Mesangial cell (primary cell): ENCODE measurements around a stretch of chr6.

- RAMPAGE, long total RNA, result no peak
Measured at GRCh38 chr6:3454651-3454957, 2.2 kb downstream of the SLC22A23 start.

DNA sequence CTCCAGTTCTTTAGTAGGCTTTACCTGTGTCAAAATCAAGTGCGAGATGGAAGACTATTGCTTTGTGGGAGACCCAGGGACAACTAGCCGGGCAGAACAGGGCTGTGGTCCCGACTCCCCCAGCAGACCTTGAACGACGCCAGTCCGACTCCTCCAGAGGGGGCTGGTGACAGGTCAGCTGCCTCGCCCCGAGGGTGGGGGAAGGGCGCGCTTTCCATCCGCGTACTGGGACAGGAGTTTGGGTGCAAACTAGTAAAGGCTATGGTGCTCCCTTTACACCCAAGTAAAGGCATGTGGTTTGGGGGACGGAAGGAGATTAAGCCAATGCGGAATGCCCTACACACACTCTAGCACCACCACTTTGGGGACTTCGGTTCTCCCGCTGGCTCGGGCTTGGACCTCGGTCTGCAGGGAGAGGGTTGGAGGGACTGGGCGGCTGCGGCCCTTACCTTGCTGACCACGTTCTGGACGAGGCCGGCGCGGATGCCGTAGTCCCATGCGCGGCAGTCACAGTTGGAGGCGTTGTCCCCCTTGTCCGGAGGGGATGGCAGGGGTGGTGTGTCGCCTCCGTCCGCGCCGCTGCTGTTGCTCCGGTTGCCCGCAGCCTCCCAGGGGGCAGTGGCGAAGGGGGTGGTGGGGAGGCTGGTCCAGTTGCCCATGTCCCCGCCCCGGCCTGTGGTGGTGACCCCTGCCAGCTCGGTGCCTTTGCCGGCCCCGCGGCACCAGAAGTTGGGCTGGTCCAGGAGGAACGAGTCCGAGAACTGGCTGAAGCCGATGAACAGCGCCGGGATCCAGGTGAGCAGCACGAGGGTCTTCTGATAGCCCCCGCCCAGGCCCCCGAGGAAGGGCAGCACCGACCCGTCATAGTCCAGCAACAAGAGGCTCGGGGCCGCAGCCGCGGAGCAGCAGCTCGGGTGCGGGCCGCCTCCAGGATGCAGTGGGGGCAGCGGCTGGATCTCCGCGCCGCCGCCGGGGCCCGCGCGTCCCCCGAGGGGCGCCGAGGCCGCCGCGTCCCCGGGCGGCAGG lies 1.1 kb downstream of the SLC22A23 start:
- RAMPAGE, long total RNA, result no peak

- RAMPAGE, long total RNA, result no peak
Measured at GRCh38 chr6:3526663-3527351, 70.0 kb upstream of the SLC22A23 start.

DNA sequence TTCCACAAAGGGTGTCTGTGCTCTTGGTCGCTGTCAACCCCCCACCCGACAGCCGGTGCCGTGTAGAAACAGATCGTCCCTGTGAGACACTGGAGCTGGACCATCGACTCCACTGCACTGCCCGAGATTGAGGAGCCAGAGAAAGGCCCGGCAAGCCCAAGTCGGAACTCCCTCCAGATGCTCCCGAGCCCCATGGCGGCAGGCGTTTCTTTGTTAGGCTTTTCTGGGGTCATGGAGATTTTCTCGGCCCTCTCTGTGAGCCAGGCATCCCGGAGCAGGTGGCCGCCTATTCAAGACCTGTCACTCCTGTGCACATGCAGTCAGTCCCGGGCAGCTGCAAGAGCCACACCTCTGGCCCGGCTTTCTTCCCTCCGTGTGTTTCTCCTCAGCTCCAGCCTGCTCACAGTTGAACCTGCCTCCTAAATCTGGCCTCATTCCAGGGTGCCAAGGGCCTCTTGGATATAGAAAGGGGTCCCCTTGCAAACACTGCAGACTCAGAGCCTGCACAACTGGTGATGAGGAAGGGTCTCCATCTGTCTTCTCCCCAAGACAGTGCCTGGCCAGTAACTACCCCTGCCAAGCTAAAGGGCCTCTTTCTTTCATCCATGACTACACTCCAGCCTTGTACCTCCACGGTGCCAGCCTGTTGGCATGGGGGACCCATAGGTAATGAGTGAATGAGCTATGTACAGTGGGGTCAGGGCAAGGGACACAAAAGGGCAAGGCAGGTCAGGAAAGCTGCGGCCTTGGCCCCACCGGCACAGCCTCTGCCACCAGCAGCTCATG lies 25.7 kb downstream of the PXDC1 start:
- RAMPAGE, long total RNA, result no peak

DNA sequence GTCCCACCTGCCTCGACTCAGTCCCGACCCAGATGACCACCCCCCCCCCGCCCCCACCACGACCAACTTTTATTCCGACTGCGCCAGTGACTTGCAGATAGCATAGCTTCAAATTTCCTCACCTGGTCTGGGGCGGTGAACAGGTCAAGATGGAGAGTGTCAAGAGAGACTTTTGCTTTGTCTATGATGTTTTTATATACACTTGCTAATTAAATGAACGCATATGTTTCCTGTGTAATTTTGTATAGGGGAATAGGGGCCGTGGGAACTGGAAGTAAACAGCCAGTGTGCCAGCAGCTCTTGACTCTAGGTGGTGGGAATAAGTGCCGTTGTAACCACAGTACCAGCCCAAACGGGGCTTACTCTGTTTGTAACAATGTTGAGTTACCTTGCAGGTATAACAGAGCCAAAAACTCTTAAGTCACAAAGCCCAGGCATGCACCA lies 1.3 kb upstream of the PXDC1 start:
- RAMPAGE, long total RNA, result no peak

GRCh38 chr6:3790455-3790694 lies 38.9 kb upstream of the PXDC1 start:
- RAMPAGE, long total RNA, result no peak

DNA sequence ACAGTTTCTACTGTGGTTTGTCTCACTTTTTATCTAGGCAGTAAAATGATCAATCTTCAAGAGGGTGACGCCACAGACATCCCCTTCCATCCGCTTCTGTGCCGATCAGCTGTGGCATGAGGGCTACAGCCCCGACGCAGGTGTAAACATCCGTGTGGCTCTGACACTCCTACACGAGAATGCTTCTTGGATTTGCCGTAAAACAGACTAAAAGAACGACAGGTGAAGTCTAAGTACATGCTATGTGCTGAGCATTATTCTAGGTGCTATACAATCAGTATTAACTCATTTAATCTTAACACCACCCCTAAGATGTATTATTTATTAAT lies 43.8 kb downstream of the FAM50B start:
- RAMPAGE, long total RNA, result no peak

- RAMPAGE, long total RNA, result no peak
Measured at GRCh38 chr6:3905436-3906465, 56.6 kb downstream of the FAM50B start.

GRCh38 chr6:3928089-3928452 lies 78.9 kb downstream of the FAM50B start:
- RAMPAGE, long total RNA, result no peak

DNA sequence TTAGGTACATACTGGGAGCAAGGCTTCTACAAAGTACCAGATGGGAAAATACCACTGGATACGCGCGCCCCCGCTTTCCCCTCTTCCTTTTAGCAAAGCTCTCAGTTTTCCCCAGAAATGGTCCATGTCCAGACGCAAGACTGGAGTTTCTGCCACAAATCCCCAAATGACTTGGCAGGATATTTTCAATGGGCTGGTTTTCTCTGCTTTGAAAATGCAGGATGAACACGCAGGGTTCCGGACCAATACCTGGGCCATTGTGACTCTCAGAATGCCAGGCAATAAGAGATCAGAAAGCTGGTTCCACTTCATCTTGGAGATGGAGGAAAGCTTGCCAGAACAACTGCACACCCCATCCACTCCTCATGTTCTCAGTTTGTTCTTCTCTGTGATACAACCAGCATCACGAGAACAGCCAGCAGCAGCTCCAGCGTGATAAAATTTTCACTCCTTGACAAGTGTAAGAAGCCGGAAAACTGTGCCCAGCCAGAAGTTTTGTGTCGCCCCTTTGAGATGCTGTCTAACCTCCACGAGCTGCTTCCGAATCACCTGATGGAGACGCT lies 8.3 kb upstream of the FAM217A start:
- RAMPAGE, long total RNA, result no peak

DNA sequence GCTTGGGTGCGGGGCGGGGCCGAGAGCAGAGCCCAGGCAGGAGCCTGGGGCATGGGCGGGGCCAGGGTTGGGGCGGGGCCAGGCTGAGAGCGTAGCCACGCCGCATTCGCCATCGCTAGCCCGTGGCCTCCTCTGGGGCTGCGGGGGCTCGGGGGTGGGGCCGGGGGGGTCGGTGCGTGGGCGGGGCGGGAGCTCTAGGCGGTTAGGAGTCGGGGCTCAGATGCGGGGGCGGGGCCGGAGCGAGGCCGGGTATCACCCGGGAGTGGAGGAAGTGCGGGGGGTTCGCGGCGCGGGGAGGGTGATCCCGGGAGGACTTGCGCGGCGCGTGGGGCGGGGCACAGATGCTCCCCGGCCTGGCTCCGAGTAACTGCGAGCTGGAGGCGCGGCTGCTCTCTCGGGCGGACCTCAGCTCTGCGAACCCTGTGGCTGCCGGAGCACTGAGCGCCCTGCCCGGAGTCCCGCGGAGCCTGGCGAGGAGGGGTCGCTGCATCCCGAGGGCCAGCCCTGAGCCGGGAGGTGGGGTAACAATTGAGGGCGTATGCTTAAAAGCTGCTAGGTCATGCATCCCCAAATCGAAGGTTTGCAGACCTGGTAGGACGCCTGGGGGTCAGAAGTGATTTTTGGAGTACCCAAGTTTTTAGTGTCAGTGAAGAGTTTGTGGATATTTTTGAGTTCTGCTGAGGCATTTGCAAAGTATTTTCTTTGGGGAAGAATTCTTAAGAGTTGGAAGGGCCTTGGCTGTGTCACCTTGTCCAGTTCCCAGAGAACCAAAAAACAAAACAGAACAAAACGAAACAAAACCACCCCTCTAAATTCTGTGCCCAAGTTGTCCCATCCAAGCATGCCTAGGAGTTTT lies 586 bp upstream of the ECI2 start:
- RAMPAGE, long total RNA, result no peak

DNA sequence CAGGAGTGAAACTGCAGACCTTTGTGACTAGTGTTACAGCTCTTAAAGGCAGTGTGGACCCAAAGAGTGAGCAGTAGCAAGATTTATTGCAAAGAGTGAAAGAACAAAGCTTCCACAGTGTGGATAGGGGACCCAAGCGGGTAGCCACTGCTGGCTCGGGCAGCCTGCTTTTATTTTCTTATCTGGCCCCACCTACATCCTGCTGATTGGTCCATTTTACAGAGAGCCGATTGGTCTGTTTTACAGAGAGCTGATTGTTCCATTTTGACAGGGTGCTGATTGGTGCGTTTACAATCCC lies 55.3 kb upstream of the ECI2 start:
- RAMPAGE, long total RNA, result no peak

GRCh38 chr6:4219556-4219901 lies 84.2 kb upstream of the ECI2 start:
- RAMPAGE, long total RNA, result no peak

- RAMPAGE, long total RNA, result no peak
Measured at GRCh38 chr6:4369585-4370164, 234.3 kb upstream of the ECI2 start.

- RAMPAGE, long total RNA, result no peak
Measured at GRCh38 chr6:4615873-4616221, 160.4 kb upstream of the CDYL start.

DNA sequence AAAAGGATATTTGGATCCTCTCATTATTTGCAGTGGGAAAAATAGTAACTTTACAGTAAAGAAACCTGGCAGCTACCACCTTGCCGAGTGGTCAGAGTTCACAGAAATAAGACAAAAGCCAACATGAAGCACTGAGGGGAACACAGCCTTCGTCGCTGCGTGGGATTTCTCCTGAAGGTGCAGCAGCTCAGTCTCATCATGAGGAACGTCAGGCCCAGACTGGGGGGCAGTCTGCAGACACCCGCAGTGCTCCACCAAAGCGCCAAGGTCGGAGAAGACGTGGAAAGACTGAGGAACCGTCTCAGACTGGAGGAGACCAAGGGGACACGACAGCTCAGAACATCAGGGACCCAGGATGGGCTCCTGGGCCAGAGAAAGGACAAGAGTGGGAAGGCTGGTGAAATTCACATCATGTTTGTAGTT lies 59.1 kb downstream of the RPP40 start:
- RAMPAGE, long total RNA, result no peak

- RAMPAGE, long total RNA, result no peak
Measured at GRCh38 chr6:5025512-5026190, 21.8 kb upstream of the RPP40 start.

- RAMPAGE, long total RNA, result no peak
Measured at GRCh38 chr6:5087137-5087924, 2.2 kb downstream of the PPP1R3G start.

DNA sequence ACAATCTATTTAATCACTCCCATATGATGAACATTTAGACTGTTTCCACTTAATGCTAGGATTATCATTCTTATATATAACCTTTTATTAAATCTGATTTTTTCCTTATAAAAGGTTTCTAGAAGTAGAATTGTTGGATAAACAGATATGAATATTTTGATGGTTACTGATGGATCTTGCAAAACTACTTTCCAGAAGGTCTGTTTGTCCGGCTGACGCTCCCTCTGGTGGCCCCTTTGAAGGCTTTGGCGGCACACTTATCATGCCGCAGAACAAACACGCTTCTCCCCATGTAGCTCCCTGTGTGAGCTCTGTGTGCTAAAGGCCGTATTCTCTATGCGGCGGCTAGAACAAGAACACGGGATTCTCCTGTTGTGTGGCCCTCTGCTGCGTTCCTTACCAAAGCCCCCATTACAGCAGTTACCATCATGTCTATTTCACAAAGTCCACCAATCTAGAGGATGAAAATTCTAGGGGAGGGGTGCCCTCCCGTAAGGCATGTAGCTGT lies 30.0 kb downstream of the PPP1R3G start:
- RAMPAGE, long total RNA, result no peak

DNA sequence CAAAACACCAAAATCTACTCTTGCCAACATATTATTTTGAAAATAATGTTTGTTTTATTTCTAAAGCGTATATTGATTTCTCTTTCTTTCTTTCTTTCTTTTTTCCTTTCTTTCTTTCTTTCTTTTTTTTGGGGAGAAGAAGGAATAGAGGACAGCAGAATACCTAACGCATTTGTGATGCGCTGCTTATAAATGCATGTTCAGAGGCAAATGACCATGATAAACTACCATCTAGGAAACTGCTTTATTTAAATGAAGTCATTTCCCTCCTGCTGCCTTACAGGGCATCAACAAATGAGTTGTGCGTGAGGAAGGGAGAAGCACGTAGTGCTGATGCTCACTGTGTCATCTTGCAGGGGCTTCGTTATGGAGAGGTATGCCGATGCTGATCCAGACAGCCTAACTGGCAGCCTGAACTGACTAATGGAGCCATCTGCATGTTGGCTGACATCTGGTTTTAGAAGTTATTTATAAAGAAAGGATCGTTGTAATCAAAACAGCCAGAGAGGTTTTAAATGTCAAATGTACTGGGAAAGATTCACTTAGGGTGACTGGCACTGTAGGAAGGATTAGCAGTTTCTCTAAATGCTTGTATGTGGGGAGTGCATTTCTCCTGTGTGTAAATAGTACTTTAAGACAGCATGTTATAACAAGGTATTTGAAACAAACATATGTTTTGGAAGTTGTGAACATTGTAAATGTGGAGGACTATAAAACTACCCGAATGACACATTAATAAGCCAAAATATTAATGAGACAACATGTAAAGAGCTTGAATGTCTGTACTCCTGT lies 54.5 kb downstream of the FARS2 start:
- RAMPAGE, long total RNA, result no peak